ENCODE measurements around a stretch of chr21.

- PRO-cap, result no peak
- RAMPAGE, long total RNA, 4 experiments, result no peak in any of the 4 experiments
Observed at GRCh38 chr21:46699184-46699530, 63.7 kb downstream of the PRMT2 start.

Data from esophagus muscularis mucosa (tissue), 4 donors.